HL-60 (cell line): Measurements from ENCODE around the gene HNRNPA1.

- RRBS = no CpG with 5 or more reads among the region's 3 CpGs
Measured at GRCh38 chr12:53279444-53279887, 11.4 kb downstream of the ESPL1 start.

GRCh38 chr12:53390521-53390907, 10.5 kb downstream of the SP1 start:
- RRBS = no CpG with 5 or more reads among the region's 10 CpGs

DNA sequence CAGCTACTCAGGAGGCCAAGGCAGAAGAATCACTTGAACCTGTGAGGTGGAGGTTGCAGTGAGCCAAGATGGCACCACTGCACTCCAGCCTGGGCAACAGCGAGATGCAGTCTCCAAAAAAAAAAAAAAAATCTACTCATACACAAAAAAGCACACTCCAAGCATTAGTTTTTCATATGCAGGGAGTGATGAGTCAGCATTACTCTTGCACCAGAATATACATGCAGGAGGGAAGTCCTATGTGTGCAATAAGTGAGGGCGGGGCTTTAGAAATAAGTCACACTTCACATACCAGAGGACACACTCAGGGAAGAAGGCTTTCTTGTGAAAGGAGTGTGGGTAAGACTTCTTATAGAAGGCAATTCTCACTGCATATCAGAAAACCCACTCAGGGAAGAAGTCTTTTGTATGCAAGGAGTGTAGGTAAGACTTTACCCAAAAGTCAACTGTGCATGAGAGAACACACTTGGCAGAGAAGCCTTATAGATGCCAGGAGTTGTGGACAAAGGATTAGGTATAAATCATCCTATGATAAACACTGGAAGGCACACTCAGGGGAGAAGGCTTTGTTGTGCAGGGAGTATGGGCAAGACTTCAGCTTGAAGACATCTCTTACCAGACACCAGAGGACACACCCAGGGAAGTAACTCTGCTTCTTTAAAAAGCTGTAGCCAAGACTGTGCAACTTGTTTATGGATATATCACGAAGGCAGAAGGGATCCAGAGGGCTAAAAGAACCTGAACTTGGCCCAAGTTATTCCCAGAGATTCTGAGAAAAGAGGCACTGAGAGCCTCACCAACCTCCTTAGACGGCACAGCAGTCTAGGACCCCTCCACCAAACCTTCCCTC, 50.5 kb downstream of the ATF7 start:
- RRBS = no CpG with 5 or more reads among the region's 4 CpGs

DNA sequence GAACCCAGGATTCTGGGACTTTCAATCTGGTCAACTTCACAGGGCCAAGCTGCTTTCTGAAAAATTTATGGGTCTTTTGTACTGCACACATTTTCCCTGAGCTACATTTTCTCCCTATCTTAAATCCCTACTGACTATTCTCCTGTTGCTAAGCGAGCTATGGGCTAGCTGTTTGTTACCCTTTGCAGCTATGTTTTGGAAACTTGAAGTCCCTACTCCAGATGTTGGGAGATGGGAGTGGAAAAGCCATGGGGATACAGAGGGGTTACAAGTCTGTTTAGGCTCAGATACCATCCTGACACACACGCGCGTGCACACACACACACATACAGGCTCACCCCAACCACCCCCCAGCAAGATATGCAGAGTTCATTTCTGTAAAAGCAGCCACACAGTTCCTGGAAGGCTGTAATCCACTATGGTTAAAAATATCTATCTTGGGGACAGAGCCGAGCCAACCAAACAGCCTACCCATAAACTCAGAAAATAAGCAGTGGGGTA, 15.8 kb downstream of the ATP5MC2 start:
- RRBS = no CpG with 5 or more reads among the region's 5 CpGs

DNA sequence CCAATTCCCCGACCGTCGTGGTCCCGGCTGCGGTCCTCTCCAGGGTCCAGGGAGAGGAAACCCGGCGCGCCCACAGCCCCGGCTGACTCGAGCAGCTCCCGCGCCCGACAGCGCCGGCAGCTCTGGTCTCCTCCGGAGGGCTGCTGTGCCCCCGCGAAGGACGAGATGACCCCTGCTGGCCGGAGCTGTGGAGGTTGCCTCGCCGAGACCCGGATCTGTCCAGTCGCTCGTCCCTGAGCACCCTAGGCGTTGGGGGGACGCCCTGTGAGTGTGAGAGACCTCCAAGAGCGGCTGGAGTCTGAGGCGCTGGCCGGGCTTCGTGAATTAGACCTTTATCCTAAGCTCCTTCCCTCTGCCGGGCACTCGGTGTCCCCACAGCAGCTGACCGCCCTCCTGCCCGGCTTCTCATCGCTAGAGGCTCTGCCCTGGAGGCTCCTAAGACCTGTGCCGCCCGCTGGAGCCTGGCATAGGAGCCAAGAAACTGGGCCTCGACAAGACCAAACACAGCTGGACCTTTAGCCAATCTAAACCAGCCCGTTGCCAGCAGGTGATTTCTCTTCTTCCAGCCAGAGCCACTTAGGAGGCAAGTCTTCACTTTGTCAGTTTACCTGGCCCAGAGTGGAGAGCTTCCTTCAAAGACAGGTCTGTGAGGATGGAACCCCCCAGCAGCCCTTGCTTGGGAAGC, 6.8 kb downstream of the HOXC12 start:
- RRBS = 18% methylated on average over 26 of the region's 40 CpGs

DNA sequence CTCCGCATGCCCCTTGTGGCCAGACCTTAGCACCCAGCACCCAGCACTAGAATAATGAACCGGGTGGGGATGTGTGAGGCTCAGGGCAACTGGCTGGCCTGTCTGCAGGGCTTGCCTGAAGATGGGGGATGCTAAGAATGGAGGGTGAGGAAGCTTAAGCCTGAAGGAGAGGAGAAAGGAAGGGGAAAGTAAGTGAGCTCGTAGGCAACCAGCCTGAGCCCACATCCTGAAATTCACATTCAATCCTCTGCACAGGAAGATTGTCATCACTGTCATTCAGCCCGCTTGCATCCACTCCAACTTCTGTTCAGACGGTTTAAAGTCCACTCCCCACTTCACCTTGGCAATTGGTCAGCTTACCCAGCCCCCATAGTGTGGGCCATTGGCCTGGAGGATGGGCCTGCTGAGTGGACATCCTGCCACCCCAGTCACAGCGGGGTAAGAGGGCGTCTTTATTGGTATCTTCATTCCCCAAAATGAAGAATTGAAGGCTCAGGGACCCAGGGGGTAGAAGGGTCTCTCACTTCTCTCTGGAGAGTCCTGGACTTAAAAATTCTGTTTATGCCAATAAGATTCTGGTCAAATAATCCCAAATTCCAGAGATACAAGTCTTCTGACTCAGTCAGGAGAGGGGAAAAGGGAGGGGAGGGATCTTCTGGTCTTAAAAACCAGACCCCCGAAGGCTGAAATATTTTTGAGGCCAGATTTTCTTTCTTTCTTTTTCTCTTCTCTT, 4.6 kb downstream of the HOXC8 start:
- RRBS = no CpG with 5 or more reads among the region's 8 CpGs

DNA sequence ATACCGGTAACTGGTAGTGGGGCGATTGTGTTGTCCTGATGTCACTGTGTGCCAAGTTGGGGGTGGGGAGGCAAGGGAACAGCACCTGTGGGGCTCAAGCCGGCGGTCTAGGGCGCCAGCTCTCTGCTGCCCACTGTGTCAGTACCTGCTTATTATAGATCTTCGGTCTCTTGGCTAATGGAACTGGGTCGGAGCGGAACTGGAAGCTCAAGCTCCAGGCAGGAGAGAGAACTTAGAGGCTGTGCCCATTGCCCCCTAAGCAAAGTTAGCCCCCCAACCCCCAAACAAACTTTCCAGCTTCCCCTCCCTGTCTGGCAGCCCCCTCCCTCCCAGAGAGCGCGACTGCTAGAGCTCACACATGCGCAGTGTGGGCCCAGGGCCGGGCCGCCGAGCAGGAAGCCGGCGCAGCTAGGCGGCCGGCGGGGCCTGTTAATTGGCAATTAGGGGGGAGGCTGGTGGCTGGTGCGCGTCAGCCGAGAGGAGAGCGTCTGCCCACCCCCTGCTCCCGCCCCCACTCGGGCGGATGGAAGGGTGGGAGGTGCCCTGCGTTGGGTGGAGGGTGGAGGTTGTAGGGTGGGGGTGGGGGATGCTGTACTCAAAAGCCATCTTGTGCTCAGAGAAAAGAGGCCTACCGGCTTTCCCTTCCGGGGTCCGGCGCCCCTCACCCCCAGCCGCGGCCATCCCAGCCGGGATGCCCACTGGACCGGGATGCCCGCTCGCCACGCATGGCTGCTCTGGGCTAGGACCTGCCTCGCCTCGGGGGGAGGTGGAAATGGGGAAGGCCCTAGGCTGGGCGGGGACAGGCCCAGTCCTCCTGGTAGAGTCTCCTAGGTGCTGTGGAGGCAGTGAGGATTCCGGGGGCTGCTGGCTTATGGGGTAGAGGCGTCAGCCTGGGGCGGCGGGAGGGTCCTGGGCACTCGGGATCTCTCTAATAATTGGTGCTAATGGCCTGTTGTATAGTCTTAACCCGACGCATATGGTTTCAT, 9.1 kb downstream of the HOXC8 start:
- RRBS = 13% methylated on average over 8 of the region's 48 CpGs

DNA sequence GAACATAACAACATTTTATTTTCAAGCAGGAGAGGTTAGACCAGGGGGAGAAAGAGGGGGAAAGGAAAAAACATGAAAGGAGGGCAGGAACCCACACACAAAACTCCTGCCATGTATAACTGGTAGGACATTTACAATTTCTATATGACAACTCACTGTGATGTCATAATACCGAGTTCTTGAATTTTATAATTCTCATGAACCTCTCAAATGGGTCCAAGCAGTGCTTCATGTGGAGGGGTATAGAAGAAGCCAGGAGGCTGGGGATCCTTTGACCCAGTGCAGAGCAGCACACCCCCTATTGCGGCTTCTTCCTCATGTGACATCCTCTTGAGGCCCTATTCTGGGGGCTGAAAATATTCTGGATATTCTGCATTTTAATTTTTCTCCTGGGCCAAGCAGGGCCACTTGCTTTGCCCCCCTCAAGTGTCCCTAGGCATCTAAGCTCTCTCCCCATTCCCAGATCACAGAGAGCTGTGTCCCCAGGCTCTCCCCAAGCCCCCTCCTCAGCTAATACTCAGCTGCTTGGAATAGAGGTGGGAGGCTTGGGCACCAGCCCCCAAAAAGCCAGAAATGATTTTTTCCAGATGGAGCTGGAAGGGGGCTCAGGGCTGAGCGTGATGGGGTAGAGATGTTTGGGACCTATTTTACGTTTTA, 5.5 kb upstream of the HOXC6 start:
- RRBS = no CpG with 5 or more reads among the region's 4 CpGs

DNA sequence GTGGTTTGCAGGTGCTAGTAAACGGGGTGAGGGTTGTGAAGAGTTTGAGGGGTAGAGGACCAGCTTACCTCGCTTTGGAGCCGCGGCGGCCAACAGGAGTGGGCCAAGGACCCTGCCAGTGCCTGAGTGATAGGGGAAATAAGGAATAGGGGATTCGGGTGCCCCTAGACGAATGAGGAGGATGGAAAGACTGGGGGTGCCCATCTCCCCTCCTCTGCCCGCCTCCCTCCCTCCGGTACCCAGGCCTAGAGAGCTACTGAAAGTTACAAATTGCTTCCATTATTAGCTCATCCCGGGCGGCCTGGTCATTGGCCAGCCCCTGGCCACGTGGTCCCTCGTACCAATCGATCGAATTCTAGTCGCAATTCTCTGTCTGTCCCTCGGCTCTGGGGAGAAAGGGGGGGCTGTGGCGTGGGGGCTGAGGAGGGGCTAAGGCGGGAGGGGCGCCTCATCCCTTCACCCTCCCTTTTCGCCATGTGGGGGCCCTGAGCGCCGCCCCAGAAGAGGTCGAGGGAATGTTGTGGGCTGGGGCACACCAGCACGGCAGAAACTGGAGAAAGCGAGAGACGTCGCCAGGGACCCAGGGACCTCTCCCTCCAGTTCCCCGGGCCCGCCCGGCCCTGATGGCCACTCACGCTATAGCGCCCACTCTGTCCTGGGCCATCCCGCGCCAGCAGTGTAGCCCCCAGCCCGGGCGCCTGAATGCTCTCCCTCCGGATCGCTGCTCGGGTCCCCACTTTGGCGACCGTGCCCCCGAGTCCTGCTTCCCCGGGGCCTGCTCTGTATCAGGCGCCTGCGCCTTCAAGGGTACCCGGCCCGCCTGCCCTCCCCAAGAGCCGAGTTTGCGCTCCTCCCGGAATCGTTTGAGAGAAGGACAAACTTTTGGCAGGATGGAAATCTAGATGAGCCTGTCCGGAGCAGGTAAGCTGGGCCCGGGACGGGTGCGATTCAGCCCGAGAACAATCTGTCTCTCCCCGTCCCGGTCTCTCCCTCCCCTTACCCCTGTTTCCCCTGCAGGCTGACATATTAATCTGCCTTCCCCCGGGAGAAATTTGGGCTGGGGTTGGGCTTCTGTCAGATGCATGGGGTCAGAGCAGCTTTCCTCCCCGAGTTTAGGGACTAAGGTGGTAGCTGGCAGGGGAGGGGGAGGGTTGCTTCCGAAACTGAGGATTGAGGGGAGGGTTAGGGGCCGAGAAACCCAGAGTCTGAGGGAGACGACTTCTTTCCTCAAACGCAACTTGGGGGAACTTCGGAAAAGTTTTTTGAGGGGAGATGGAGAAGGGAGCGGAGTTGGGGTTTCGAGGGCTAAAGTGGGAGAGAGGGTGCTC, 62.6 kb downstream of the SMUG1 start:
- RRBS = 10% methylated on average over 28 of the region's 68 CpGs

GRCh38 chr12:54220196-54220617, 31.4 kb upstream of the SMUG1 start:
- RRBS = no CpG with 5 or more reads among the region's 11 CpGs

- RRBS = no CpG with 5 or more reads among the region's 9 CpGs
Measured at GRCh38 chr12:54258996-54259905, 20.7 kb downstream of the CBX5 start.

- RRBS = no CpG with 5 or more reads among the region's 49 CpGs
Measured at GRCh38 chr12:54280650-54281625, at the start of gene HNRNPA1. Gene HNRNPA1 (plus strand): TSS chr12:54280726.

- RRBS = no CpG with 5 or more reads among the region's 12 CpGs
Measured at GRCh38 chr12:54281626-54282624, 1.4 kb downstream of the HNRNPA1 start.

DNA sequence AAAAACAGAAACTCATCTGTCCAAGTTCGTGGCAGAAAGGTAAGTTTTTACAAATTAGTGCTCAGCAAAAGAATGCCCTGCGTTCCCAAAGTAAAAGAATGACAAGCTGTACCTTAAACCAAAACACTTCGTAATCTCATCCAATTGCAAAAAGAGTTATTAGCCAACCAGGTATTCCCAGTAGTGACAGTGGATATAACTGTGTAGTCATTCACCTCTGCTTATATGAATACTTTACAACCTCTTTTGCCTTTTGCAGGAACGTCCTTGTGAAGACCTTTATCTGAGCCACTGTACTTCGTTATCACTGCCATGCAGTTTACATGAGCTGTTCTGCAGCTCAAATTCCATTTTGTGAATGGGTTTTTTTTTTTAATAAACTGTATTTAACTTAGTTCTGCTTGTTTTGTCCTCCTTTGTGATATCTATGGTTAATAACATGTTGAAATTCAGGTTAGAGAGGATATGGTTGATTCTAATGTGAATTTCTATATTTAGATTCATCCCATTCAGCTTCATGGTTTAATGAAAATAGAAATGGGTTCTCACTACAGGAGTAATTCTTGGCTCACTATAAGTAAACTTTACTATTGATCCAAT, 6.3 kb downstream of the HNRNPA1 start:
- RRBS = no CpG with 5 or more reads among the region's 5 CpGs

GRCh38 chr12:54351752-54352670, 12.3 kb downstream of the GPR84 start:
- RRBS = no CpG with 5 or more reads among the region's 25 CpGs

- RRBS = no CpG with 5 or more reads among the region's 11 CpGs
Measured at GRCh38 chr12:54373161-54374164, 9.2 kb upstream of the GPR84 start.

GRCh38 chr12:54376391-54377074, 8.0 kb downstream of the ZNF385A start:
- RRBS = no CpG with 5 or more reads among the region's 6 CpGs

DNA sequence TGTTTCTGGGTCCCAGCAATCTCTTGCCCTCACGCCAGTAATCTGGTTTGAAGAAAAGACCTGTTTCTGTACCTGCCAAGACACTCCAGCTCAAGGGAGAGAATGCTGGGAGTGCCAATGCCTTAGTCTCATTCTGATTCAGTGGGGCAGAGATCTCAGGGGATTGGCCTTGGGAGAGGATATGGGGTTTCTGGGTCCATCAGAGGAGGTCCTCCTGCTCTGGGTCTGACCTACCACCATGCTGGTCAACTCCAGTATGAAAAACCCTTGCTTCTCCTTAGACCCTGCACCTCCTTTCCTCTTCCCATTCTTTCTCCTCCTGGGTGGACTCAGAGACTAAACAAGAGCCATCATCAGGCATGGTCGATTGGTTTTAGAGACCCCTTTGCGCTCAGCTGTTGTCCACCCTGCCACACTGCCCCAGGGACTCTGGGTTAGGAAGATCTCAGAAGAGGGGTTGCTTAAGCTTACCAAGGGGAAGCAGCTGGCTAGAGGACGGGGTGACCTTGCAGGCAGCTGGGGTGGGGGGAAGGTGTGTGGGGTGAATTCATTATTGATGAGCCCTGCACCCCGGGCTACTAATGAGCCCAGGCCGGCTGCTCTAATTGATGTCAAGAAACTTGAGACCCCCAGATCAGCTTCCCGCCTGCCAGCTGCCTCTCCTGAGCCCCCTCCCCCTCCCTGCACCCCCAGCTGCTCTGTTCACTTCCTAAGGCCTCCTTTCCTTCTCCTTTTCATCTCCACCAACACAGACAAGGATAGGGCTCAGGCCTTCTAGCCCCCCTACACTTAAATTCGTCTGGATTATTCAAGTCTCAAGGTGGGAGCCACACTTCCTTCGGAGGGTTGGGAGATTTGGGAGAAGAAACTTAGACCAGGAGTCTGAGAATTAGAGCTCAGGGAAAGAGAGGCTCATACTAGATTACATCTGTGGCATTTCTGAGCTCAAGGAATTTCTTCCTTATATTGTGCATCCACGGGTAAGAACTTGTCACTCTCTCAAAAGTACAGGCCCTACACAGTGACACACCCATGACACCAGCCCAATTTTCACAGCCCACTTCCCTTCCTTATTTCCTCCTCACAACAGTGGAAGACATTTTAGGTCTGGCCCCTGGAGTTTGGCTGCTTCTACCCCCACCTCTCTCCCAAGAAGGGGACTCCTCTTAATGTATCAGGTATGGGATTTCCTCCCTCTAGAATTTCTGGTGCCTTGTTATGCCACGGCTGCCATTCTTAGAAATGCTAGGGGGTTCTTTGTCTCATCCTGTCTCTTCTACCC, 8.8 kb upstream of the ZNF385A start:
- RRBS = no CpG with 5 or more reads among the region's 11 CpGs

DNA sequence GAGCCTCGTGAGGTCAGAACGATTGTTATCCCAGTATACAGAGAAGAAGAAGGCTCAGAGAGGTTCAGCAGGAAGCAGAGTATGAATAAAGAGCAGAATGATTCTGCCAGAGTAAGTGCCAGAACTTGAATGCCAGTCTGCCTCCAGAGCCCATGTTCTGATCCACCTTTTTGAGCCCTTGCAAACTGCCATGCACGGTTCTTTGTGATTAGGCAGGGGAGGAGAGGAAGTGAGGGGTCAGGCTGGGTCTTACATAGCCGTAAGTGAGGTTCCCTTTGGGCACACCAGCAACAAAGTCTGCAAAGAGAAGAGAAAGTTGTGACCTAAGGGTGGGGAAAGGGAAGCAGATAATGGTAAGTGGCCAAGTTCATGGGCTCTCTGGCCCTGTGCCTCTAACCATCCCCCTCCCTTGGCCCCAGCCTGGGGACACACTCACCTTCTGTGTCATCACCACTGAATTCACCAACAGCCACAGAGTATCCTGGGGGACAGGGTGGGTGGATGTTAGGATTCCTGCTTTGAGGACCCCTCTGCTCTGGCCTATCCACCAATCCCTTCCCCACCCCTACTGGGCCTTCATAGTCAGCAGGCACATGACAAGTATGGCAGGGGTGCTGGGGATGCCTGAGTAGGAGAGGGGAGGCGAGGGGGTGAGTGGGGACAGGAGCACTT, 11.5 kb downstream of the ITGA5 start:
- RRBS = no CpG with 5 or more reads among the region's 5 CpGs

- RRBS = no CpG with 5 or more reads among the region's 3 CpGs
Measured at GRCh38 chr12:54412766-54413092, 6.3 kb downstream of the ITGA5 start.